Endothelial cell of umbilical vein (primary cell): Measurements from ENCODE around the genes TSLP and STARD4.

DNA sequence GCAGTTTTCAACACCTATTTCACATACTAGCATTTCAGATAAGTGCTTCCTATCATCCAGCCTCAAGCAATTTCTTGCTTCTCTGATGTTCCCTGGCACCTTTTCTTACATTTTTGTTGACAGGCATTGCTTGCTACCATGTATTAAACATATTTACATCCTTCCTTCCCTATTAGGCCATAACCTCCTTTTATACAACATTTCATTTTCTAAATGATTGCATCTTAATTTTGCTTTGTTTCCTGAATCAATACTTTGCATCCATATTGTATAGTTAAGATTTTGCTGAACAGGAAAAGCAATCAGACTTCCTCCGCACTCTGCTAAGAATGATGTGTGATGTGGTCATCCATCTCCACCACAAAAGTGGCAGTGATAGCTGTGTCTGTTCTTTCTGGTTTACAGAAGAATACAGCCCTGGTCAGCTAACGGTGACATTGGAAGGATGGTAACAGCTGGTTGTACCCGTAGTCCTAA, 1191.6 kb upstream of the NUDT12 start:
- PRO-cap, result no peak
CAGE:
- cytosol, long polyA minus RNA, result no peak
- cytosol, long polyA plus RNA, result no peak
- long polyA plus RNA, result no peak
- nucleus, long polyA minus RNA, result no peak
- nucleus, long polyA plus RNA, result no peak

DNA sequence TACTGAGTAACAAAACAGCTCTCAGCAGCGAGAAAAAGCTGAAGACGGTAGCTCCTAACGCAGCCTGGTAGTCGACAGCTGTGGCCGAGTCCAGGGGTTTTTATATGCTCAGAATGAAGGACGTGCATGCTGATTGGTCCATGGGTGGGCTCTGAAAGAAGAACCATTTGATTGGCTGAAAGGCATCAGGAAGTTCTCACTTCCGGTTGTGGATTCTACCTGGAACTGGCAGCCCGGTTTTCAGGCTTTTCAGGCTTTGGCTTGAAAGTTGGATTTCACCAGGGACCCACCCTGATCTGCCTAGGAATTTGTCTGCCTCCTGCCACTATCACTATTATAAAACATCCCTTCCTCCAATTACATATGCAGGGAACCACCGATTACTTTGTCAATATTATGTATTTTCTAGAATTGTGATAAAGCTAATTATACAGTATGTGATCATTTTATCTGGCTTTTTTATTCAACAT, 1830.3 kb upstream of the NUDT12 start:
- PRO-cap, result no peak
CAGE:
- cytosol, long polyA minus RNA, result no peak
- cytosol, long polyA plus RNA, result no peak
- long polyA plus RNA, result no peak
- nucleus, long polyA minus RNA, result no peak
- nucleus, long polyA plus RNA, result no peak

DNA sequence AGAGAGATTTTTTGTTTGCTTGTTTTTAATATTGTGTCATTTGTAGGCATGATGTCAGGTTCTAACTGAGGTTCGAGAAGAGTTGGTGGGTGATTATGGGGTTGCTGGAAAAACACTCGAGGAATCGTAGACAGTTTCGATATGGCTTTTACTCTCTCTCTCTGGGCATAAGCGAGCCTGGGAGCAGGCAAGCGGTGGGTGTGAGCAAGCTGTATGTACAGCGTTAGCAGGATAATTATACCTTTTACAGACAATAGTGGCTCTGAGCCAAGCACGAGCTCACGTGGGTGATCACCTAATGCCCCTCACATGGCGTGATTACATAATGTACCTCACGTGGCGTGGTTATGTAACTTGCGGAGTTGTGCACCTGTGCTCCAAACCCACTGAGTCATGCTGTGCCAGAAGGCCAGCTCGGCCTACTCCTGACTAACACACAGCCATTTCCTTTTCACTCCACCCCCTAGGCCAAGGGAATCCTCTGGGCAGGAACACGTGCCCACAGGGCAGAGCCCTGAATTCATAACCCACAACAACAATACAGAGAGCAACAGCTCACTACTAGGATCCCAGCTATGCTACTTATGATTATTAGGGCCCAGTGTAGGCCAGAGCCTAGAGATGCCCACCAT, 797.2 kb downstream of the EFNA5 start:
- PRO-cap, result no peak
CAGE:
- cytosol, long polyA minus RNA, result no peak
- cytosol, long polyA plus RNA, result no peak
- long polyA plus RNA, result no peak
- nucleus, long polyA minus RNA, result no peak
- nucleus, long polyA plus RNA, result no peak

DNA sequence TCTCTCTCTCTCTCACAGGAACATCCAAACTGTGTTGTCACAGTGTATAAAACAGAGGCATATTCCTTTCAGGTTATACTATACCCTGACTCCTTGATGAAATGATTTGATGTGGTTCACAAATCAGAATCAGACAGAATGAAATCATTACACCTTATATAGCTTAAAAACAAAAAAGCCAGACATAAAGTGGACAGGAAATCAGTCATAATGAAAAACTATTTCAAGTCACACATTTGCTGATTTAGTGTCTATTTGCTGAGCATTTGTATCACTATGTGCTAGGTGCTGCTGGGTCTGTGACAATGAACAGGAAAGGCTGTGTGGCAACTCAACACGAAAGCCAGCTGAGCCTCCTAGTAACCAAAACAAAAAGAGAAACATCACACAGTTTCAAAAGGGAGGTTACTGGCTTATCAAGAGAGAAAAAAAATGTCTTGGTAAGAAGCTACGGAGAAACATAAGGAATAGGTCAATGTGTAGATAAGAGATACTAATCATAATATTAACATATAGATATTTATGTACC, 193.9 kb downstream of the EFNA5 start:
- PRO-cap, result bidirectional peak, plus-strand start at position 271 of the sequence, minus-strand start at position 140 of the sequence
CAGE:
- cytosol, long polyA minus RNA, result no peak
- cytosol, long polyA plus RNA, result no peak
- long polyA plus RNA, result no peak
- nucleus, long polyA minus RNA, result no peak
- nucleus, long polyA plus RNA, result no peak

DNA sequence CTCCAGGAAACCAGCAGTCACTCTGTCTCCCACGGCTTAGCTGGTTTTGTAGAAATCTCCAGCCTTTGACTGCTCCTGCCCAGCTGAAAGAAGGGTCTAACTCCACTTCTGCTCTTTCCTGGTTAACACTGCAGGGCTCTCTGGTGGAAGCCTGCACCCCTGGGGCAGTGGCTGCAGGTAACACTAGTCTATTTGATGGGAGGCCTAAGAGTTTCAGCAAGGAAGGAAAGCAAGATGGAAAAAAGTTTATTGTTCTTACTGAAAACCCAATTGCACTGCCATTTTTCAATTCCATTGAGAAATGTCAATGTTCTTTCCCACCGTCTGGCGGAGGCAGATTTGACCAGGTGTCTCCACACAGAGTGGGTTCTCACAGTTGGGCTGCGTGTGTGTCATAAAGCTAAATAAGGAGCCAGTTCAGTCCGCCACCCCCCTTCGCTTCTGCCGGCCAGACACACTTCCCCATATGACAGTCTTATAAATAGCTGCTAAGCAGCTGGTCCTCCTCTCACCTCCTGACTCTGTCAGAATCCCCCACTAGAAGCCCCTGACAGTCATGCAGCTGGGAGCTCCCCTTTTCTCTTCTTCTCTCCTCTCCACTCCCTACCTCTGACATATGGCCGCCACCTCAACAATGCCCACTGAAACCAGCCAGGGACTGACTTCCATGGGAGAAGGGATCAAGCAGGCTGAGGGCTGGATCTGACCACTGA, 141.7 kb upstream of the EFNA5 start:
- PRO-cap, result no peak
CAGE:
- cytosol, long polyA minus RNA, result no peak
- cytosol, long polyA plus RNA, result no peak
- long polyA plus RNA, result no peak
- nucleus, long polyA minus RNA, result no peak
- nucleus, long polyA plus RNA, result no peak

DNA sequence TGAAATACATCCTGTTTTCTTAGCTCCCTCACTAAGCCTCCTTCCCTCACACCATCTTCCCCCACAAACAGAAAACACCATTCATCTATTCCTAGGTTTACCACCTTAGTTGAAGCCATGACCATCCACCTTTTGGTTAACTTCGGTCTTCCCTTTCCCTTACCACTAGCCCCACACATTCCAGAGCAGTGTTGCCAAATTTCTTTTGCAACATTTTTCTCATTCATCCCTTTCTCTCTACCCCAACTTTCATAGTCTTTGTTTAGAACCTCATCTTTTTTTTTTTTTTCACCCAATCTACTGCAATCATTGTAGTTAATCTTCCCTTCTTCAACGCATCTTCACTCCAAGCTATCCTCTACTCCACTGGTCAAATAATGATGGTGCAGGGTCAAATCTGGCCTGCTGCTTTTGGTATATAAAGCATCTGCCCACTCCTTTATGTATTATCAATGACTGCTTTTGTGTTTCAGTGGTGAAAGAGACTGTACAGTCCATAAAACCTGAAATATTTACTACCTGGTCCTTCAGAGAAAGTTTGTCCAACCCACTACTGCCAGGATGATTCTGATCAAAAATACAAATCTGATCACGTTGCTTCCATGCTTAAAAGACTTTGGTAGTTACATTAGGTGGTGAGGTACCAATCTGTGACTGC, 272.7 kb upstream of the EFNA5 start:
- PRO-cap, result no peak
CAGE:
- cytosol, long polyA minus RNA, result no peak
- cytosol, long polyA plus RNA, result no peak
- long polyA plus RNA, result no peak
- nucleus, long polyA minus RNA, result no peak
- nucleus, long polyA plus RNA, result no peak

GRCh38 chr5:108727068-108727579, 20.6 kb upstream of the FER start:
- PRO-cap, result no peak
CAGE:
- cytosol, long polyA minus RNA, result no peak
- cytosol, long polyA plus RNA, result no peak
- long polyA plus RNA, result no peak
- nucleus, long polyA minus RNA, result no peak
- nucleus, long polyA plus RNA, result no peak

- PRO-cap, result no peak
CAGE:
- cytosol, long polyA minus RNA, result no peak
- cytosol, long polyA plus RNA, result no peak
- long polyA plus RNA, result no peak
- nucleus, long polyA minus RNA, result no peak
- nucleus, long polyA plus RNA, result no peak
Observed at GRCh38 chr5:109334041-109334573, 75.7 kb downstream of the PJA2 start.

DNA sequence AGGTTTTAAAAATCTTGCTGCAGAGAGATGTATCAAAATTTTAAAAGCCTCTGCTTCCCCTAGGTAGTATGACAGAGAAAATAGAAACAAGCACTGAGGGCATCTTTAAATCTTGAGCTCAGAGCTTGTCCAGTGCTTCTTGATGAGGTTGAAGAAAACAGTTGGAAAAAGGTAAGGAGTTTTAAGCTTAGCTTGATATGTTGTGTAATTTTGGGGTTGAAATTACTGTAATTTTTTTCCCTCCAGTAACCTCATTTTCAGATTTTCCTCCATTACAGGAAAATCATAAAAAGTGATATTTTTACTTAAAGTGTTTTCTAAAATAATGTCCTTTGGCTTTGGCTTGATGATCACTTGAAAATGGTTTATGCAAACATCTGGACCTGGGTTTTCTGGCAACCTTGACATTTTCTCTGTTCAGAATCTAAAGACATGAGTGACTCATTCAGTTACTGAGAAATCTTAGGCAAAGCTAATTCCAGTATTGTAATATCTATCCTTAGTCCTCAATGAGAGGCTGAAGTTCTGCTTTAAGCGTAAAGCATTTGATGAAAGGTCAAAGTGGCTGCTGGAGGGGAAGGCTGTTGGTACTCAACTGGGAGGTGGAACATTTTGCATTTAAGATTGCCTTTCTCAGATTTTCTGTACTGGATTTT, 2.1 kb downstream of the MAN2A1 start:
- PRO-cap, result no peak
CAGE:
- cytosol, long polyA minus RNA, result no peak
- cytosol, long polyA plus RNA, result no peak
- long polyA plus RNA, result no peak
- nucleus, long polyA minus RNA, result start-site peak on the plus strand centred at position 170 of the sequence, 217 bp wide, 19 reads
- nucleus, long polyA plus RNA, result no peak

GRCh38 chr5:109833055-109834205, 143.7 kb downstream of the MAN2A1 start:
- PRO-cap, result no peak
CAGE:
- cytosol, long polyA minus RNA, result no peak
- cytosol, long polyA plus RNA, result no peak
- long polyA plus RNA, result no peak
- nucleus, long polyA minus RNA, result no peak
- nucleus, long polyA plus RNA, result start-site peak on the plus strand at chr5:109833698-109833901, 24 and 18 reads in 2 replicates

DNA sequence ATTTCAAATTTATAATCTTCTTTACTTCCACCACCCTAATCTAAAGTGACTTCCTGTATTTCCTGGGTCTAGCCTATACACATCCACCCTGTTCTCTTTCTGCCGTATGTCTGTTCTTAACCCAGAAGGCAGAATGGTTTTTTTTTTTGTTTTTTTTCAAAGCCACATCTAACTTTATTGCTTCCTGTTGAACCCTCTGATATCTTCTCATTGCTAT, 159.7 kb downstream of the MAN2A1 start:
- PRO-cap, result no peak
CAGE:
- cytosol, long polyA minus RNA, result no peak
- cytosol, long polyA plus RNA, result no peak
- long polyA plus RNA, result no peak
- nucleus, long polyA minus RNA, result no peak
- nucleus, long polyA plus RNA, result no peak

- PRO-cap, result no peak
CAGE:
- cytosol, long polyA minus RNA, result no peak
- cytosol, long polyA plus RNA, result no peak
- long polyA plus RNA, result no peak
- nucleus, long polyA minus RNA, result no peak
- nucleus, long polyA plus RNA, result no peak
Observed at GRCh38 chr5:110495554-110496028, 230.9 kb downstream of the TMEM232 start.

DNA sequence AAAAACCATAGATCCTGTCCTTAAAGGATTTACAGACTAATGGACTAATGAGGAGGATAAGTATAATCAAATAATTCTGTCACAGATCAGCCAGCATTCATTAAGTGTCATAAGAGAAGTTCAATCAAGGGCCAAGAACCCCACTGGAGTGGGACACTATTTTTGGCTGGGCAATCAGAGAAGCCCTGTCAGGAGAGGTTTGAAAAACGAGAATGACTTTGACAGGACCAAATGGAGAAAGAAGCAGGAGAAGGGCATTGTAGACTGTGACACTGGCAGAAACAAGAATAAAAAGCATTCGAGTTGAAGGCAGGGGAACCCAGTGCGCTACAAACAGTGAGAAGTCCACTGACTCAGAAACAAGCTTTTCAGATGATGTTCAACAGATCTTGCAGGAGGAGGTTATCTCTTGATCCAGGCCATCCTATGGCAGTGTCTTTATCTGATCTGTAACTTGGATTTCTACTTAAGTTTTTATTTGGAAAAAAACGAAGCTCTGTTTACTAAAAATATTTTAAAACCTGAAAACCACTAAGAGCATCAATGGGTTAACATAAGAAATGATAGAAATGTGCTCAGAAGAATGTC, 154.0 kb upstream of the TSLP start:
- PRO-cap, result no peak
CAGE:
- cytosol, long polyA minus RNA, result no peak
- cytosol, long polyA plus RNA, result no peak
- long polyA plus RNA, result no peak
- nucleus, long polyA minus RNA, result no peak
- nucleus, long polyA plus RNA, result no peak

- PRO-cap, result no peak
CAGE:
- cytosol, long polyA minus RNA, result no peak
- cytosol, long polyA plus RNA, result no peak
- long polyA plus RNA, result no peak
- nucleus, long polyA minus RNA, result no peak
- nucleus, long polyA plus RNA, result no peak
Observed at GRCh38 chr5:111071546-111071975, at the start of gene TSLP. Gene TSLP, plus strand, starts transcription at chr5:111071713.

DNA sequence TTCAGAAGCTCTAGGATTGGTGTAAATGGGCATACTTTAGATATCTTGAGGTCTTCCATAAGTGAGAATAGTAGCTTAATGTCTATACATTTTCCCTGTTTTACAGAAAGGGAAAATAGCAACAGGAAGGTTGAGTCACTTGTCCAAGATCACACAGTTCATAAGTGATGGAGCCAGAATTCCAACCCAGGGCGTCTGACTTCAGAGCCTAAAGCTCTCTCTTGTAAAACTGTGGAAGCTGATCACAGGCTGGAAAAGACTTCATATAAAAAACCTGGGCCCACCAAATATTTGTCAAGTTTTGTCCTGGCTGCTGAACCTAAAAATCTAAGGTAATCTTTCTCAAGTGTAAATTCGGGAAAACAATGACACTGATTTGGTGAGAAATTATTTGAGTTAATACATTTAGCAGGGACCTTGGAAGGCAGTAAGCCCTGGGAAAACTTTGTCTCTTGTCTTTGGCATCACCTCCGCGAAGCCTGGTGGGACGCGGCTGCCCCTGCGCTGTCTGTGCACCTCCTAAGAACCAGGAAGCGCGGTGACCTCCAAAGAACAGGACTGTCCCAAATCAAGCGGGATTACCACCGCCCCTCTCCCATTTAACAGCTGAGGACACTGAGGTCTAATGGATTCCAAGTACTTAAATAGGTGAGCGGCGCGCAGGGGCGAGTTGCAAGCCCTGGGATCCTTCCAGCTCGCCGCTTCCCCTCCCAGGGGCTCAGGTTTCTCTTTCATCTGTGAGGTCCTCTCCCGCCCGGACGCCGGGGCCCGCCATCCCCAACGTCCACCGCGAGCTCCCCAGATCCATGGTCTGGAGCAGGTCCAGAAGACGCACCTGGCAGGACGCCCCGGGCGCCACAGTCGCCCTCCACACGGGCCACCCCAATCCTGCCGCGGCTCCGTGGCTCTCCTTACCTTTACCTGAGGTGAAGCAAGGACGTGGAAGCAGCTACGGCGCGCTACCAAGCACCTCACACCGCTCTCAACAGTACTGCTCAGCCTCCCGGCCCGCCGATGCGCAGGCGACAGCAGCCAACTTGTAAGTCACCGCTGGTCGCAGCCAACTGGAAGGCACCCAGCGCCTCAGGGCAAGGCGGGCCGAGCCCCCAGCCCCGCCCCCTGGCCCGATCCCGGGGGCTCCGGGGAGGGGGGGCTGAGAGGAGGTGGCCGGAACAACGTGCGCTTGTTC, at the start of gene STARD4:
TSS of gene STARD4 (minus strand) at position 1,066 of the 1,189 bp plus-strand sequence.
- PRO-cap, result unidirectional peak, plus-strand start at position 176 of the sequence; bidirectional peak, plus-strand start outside the sequence, minus-strand start at position 1,066 of the sequence
CAGE:
- cytosol, long polyA minus RNA, result start-site peak on the minus strand centred at position 498 of the sequence, 53 bp wide, 8 reads; start-site peak on the minus strand centred at position 1,029 of the sequence, 85 bp wide, 192 reads
- cytosol, long polyA plus RNA, result start-site peak on the minus strand centred at position 1,051 of the sequence, 116 bp wide, 639 and 568 reads in 2 replicates
- long polyA plus RNA, result start-site peak on the minus strand centred at position 1,036 of the sequence, 119 bp wide, 1,278 and 1,717 reads in 2 replicates
- nucleus, long polyA minus RNA, result start-site peak on the plus strand centred at position 189 of the sequence, 29 bp wide, 43 reads; start-site peak on the minus strand centred at position 1,026 of the sequence, 85 bp wide, 3,647 reads
- nucleus, long polyA plus RNA, result start-site peak on the minus strand centred at position 1,044 of the sequence, 103 bp wide, 1,083 and 444 reads in 2 replicates

- PRO-cap, result no peak
CAGE:
- cytosol, long polyA minus RNA, result no peak
- cytosol, long polyA plus RNA, result no peak
- long polyA plus RNA, result no peak
- nucleus, long polyA minus RNA, result no peak
- nucleus, long polyA plus RNA, result no peak
Observed at GRCh38 chr5:111632616-111632815, 120.2 kb upstream of the STARD4 start.

GRCh38 chr5:111748241-111748681, 8.7 kb downstream of the NREP start:
- PRO-cap, result bidirectional peak, plus-strand start at chr5:111748483, minus-strand start at chr5:111748347
CAGE:
- cytosol, long polyA minus RNA, result no peak
- cytosol, long polyA plus RNA, result no peak
- long polyA plus RNA, result no peak
- nucleus, long polyA minus RNA, result no peak
- nucleus, long polyA plus RNA, result no peak

GRCh38 chr5:112109112-112109828, 309.8 kb downstream of the EPB41L4A start:
- PRO-cap, result no peak
CAGE:
- cytosol, long polyA minus RNA, result no peak
- cytosol, long polyA plus RNA, result no peak
- long polyA plus RNA, result no peak
- nucleus, long polyA minus RNA, result no peak
- nucleus, long polyA plus RNA, result no peak

- PRO-cap, result no peak
CAGE:
- cytosol, long polyA minus RNA, result no peak
- cytosol, long polyA plus RNA, result no peak
- long polyA plus RNA, result no peak
- nucleus, long polyA minus RNA, result start-site peak on the plus strand at chr5:112163298-112163304, 77 reads; start-site peak on the plus strand at chr5:112163441-112163460, 33 reads
- nucleus, long polyA plus RNA, result start-site peak on the plus strand at chr5:112163744-112163773, 64 and 68 reads in 2 replicates
Observed at GRCh38 chr5:112162977-112163921, 255.8 kb downstream of the EPB41L4A start.

DNA sequence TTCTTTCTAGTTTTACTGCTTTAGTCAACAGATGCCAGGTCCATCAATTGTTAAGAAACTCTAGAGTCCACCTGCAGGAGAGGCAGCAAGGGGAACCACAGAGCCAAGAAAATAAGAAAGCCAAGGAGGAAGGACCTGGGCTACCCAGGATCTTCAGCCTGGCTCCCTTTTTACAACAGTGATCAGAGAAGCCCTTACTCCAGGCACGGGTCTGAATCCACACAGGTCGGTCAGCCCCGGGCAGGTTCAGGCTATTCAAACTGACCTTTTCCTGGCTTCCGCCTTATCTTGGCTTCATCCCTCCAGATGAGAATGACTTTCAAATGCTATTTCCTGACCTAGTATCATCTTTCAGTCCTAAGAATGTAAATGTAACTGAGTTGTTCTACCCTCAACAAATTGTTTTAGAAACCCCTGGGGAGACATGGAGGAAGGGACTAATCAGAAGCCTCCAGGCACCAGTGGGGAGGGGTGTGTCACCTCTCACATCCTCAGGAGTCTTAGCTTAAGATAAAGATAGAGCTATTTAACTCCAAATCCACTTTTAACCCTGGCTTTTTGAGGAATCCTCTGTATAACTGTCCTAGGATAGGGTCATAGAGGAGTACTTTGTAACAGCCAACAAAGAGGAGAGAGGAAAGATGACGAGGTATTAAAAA, 213.2 kb downstream of the EPB41L4A start:
- PRO-cap, result no peak
CAGE:
- cytosol, long polyA minus RNA, result no peak
- cytosol, long polyA plus RNA, result no peak
- long polyA plus RNA, result no peak
- nucleus, long polyA minus RNA, result no peak
- nucleus, long polyA plus RNA, result no peak